Temporal lobe (tissue), 2 donors: ENCODE measurements around the genes GLTPD2, ENO3, SLC52A1, USP6, ZNF594, DERL2 and WSCD1.

- RAMPAGE, long total RNA = no peak
Measured at GRCh38 chr17:4788680-4789516, at the start of gene GLTPD2. Gene GLTPD2 (plus strand): TSS chr17:4788964.

DNA sequence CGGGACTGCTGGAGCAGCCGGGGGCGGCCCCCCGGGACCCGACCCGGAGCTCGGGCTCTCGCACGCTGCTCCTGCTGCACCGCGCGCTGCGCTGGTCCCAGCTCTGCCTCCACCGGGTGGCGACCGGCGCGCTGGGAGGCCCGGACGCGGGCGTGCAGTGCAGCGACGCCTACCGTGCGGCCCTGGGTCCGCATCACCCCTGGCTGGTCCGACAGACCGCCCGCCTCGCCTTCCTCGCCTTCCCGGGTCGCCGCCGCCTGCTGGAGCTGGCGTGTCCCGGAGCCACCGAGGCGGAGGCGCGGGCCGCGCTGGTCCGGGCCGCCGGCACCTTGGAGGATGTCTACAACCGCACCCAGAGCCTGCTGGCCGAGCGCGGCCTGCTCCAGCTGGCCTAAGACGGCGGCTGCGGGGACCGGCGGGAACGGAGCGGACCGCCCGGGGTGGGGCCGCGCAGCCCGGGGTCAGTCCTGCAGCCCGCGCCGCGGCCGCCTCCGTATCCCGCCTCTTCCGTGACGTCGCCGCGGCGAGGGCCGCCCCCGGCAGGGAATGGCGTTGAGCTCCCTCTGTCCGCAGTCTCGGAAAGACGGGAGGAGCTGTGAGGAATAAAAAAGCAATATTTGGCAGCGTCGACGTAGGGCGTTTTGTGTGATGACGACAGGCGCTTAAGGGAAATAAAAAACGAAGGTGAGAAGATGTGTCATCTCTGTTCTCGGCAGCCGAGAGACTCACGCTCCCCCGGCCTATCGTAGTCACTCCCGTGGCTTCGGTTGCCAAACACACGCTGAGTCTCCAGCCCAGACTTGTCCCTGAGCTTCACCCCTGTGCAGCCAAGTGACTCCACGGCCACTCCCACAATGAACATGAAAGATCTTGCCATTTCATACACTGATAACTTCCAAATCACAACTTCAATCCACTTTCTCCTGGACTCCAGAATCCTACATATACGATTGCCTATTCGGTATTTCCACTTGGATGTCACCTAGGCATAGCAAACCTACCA lies 1.4 kb downstream of the GLTPD2 start:
- RAMPAGE, long total RNA = no peak

DNA sequence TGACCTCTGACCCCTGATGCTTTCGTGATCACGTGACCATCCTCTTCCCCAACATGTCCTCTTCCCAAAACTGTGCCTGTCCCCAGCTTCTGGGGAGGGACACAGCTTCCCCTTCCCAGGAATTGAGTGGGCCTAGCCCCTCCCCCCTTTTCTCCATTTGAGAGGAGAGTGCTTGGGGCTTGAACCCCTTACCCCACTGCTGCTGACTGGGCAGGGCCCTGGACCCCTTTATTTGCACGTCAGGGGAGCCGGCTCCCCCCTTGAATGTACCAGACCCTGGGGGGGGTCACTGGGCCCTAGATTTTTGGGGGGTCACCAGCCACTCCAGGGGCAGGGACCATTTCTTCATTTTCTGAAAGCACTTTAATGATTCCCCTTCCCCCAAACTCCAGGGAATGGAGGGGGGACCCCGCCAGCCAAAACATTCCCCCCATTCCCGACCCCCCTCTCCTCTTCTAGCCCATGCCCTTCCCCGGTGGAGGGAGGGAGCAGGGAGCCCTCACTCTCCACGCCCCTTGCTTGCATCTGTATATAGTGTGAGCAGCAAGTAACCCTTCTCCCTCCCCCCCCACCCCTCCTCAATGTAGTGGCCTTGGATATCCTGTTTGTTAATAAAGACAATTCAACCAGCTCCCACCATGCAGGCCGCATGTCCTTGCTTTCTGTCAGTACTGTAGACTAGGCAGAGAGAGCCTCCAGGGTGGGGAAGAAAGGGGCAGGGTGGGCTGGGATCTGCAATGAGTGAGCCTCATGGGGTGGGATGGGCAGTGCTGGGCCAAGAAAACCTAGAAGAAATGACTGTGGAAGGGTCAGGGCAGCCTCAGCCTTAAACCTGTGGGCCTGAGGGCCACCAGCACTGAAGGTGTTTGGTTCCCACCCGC lies 1.7 kb upstream of the C17orf107 start:
- RAMPAGE, long total RNA = no peak

DNA sequence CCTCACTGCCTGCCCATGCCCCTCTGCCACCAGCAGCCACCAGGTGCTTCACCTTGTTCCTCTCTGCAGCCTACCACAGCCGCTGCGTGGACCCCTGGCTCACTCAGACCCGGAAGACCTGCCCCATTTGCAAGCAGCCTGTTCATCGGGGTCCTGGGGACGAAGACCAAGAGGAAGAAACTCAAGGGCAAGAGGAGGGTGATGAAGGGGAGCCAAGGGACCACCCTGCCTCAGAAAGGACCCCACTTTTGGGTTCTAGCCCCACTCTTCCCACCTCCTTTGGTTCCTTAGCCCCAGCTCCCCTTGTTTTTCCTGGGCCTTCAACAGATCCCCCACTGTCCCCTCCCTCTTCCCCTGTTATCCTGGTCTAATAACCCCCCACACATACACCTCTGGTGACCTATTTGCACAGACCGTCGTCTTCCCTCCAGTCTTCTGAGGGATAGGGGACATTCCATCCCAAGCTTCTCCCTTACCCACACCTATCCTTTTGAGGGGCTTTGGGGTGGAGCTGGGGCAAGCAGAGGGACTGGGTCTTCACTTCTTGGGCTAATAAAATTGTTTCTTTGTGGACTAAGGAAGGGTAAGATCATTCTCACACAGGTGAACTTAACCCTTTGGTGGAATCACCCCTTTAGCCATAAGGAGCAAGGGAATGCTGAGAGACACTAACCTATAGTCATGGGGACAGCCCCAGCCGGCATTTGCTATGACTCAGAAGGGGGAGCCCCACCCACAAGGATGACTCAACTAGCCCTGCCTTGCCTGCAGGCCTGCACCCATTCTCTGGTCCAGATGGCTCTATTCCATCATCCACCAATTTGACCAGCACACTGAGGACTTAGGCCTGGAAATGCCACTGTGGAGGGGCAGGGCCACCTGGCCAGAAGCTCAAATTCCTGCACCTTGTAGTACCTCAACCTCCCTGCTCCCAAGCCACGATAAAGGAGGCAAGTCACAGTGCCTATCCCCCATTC lies 3.4 kb downstream of the PFN1 start:
- RAMPAGE, long total RNA = no peak

DNA sequence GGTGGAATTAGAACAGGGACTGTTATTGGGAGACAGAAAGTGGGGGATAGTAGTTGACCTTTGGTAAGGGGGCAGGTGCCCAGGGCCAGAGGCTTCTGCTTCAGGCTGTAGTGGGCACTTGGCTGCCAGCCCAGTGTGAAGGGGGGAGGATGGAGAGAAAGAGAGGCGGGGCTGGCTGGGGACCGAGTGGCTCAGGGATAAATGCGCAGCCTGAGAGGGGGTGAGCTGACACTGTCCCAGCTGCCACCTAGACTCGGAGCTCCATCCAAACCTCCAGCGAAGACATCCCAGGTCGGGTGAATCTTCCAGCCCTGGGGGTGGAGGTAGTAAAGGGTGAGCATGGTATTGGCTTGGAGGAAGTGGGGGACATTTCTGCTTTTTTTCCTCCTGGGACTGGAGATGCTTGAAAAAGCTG lies at the start of gene ENO3:
Gene ENO3 (plus strand): TSS at position 228 of the 415 bp plus-strand sequence.
- RAMPAGE, long total RNA = no peak

- RAMPAGE, long total RNA = no peak
Measured at GRCh38 chr17:4958995-4959682, 8.2 kb downstream of the ENO3 start.

- RAMPAGE, long total RNA = no peak
Measured at GRCh38 chr17:4975109-4975551, 7.5 kb upstream of the SPAG7 start.

DNA sequence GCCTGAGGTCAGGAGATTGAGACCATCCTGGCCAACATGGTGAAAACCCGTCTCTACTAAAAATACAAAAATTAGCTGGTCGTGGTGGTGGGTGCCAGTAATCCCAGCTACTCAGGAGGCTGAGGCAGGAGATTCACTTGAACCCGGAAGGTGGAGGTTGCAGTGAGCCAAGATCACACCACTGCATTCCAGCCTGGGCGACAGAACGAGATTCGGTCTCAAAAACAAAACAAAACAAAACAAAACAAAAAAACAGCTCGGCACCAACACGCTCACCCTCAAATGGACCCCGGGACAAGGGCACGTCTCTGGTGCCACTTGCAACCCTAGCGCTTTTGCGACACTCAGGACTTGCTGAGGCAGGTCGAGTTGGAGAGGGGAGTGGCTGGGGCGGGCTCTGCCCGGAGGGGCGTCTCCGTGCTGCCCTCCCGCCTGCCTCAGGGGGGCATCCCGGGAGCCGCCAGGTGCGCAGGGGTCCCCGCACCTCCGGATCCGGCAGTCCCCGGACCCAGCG lies at the start of gene SLC52A1:
Gene SLC52A1 (minus strand): TSS at position 339 of the 514 bp plus-strand sequence.
- RAMPAGE, long total RNA = no peak

DNA sequence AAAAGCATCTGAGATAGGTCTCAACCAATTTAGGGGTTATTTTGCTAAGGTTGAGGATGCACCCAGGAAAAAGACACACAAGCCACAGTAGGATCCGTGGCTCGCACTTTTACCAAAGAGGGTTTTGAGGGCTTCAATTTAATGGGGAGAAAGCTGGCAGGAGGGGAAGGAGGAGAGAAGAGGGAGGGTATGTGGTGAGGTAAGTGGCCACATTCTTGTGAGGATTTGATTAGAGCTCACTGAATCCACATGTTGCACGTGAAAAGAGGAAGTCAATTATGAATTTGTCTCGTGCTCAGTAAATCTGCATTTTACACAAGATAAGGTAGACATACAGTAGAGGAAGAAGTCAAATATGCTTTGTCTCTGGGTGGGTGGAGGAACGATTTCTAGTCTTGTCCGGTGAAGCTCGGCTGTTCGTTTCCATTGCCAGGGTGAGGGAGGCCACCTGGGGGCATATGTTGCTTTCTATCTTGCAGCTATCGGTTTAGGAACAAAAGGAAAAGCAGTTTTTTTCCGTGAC lies 876 bp downstream of the ZNF232 start:
- RAMPAGE, long total RNA = no peak

GRCh38 chr17:5115501-5116809 lies at the start of gene USP6:
Gene USP6 (plus strand): TSS chr17:5116032.
- RAMPAGE, long total RNA = no peak

GRCh38 chr17:5191124-5192412 lies at the start of gene ZNF594:
Gene ZNF594 (minus strand): TSS chr17:5191868.
- RAMPAGE, long total RNA = start-site peak on the minus strand at chr17:5191851-5191858, 69 and 42 reads in 2 replicates

- RAMPAGE, long total RNA = no peak
Measured at GRCh38 chr17:5198600-5198858, 6.9 kb upstream of the ZNF594 start.

GRCh38 chr17:5237487-5237766 lies 2.8 kb upstream of the SCIMP start:
- RAMPAGE, long total RNA = no peak

DNA sequence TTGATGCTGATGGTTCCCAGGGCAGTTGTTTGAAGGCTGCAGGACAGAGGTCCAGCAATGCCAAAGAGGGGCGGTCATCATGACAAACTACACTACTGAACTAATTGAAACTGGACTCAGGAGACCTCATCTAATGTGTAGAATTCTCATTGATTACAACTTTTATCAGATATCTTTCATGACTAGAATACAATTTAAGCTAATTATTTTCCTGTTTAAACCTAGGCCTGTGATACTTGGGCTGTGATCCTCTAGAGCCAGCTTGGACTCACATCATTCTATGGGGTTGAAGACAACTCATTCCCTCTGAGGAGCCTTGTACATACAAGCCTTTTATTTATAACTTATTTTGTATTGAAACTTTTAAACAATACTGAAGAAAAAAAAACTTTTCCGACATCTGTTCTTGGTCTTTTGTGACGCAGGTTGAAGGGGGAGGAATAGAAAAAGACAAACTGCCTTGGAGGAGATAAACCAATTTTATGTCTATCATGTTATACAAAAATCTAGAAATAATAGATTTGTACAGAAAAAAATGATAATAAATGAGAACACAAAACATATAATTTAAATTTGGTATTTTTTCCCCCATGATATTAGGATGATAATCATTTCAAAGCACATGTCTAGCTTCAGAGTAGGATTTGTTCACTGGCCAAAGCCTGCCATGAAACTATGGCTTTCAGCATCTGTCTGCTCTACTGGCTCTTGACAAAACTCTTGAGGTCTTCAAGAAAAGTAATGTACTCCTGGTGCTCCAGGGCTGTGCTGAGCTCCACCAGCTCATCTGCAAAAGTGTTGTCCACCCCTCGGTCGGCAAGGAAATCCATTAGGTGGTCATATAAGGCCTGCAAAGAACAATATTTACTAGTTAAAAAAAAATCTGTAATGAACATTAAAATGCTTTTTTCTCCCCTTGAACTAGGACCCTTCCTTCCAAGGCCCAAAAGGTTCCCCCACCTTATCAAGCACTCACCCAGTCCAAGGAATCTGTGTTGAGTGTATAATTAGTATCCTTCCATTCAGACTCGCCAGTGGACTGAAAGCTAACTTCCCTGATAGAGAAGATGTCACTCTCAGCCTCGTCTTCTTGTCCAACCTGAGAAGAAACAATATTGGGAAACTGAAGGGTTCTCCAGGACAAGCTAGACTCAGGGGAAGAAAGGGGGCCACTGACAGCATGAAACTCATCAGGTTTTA lies 6.2 kb downstream of the C1QBP start:
- RAMPAGE, long total RNA = no peak

DNA sequence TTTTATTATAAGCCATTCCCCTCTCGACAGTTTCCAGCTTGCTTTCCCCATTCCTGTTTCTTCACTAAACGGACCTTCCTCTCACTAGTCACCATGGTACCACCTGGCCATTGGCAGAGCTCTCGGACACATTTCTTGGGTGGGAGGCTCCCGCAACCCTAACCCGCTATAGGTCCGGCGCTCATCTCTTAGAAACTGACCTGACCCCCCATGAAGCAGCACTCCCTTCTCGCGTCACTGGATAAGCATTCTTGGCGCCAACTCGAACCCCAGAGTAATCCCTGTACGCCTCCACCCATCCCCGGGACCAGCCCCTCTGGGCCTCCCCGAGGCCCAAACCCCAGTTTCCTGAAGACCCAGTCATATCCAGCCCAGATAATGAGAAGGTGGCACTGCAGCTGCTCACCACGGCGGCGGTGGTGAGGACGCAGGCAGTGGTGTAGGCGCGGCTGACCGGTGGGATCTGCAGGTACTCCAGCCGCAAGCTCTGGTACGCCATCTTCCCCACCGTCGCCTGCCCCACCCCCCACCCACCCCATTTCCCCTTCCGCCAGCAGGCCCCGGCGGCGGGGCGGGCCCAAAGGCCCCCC lies at the start of gene DERL2:
Gene DERL2 (minus strand): TSS at position 516 of the 590 bp plus-strand sequence.
- RAMPAGE, long total RNA = start-site peak on the minus strand centred at position 517 of the sequence, 10 bp wide, 297 and 83 reads in 2 replicates

GRCh38 chr17:5909708-5910154 lies 160.4 kb upstream of the WSCD1 start:
- RAMPAGE, long total RNA = no peak

DNA sequence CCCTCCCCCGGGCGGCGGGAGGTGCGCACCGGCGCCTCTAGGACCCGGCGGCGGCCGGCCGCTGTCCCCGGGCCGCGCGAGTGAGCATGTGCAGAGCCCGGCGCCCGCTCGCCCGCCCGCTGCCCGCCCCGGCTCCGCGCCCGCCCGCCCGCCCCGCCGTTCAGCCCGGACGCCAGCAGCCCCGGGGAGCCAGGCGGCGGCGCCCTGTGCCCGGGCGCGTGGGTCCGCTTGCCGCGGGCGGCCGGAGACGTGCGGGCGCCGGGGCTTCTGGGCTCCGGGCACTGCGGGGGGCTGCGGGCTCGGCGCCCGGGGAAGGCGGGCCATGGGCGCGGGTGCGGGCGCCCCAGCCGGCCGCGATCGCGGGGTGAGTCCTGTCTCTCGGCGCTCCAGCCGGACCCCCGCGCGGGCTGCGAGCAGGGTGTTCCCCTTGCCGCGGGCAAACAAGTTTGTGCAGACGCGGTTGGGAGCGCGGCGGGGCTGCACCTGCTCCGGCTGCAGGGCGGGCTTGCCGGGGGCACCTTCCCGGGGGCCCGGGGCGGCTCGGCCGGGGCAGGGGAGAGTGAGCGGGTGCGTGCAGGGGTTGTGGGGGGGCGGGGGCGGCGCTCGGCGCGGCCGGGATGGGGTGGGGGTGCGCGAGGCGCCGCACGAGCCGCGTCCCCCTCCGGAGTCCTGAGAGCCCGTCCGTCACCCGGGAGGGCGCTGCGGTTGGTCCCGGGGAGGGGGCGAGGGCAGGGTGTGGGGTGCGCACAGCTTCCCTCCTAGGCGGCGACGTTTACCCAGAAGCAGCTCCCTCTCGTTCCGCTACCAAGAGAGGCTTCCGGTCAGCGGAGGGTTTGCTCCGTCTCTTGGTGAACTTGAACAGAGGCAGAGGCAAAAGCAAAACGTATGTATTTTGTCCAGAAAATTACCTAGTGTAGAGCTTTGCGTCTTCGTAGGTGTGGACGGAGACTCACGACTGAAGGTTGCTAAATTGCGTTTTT lies at the start of gene WSCD1:
Gene WSCD1 (plus strand): TSS at position 91 of the 980 bp plus-strand sequence.
- RAMPAGE, long total RNA = no peak

DNA sequence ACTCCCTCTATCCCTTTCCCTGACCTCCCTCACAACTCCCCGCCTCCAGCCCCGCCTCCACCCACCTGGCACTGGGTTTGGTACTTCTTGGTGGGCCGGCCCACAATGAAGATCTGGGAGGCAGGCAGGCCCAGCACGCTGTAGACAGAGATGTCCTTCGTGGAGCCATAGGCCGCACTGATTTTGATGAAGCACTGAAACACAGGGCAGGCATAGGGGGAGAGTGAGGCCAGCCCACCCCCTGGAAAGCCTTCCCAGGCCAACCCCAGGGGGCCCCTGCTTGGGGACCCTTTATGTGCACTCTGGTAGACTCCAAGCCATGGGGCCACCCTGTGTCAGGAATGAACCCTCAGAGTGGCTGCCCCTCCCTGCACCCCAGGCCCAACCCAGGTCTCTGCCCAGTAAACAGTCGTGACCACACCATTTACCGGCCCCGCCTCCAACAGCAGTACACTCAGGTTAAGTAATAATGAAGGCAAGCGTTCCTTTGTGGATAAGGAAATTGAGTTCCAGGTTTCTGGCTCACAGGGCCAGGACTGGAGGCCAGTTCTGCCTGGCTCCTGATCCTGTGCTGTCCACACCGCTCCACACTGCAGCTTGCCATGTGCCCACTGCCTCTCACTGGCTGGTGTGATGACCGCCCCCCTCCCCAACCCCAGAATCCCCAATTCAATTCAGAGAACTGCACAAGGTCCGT lies 13.4 kb downstream of the PIMREG start:
- RAMPAGE, long total RNA = no peak

GRCh38 chr17:6567264-6567838 lies 11.0 kb upstream of the PITPNM3 start:
- RAMPAGE, long total RNA = no peak

DNA sequence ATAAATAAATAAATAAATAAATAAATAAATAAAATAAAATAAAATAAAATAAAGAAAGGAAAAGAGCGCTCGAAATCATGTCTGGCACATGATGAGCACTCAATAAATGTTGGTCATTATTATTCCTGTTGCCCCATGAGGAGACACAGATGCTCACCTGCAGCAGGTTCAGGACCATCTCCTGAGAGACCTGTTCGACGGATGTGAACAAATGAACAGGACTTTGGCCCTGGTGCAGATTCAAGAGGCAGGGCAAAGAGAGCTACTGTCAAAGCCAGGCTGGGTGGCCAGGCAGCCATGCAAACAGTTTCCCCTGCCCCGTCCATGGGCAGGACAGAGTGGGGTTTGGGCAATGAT lies 14.1 kb downstream of the SLC13A5 start:
- RAMPAGE, long total RNA = no peak